SK-MEL-5 (cell line): ENCODE results near the gene SECISBP2L.

GRCh38 chr15:45314435-45314943 is 62.5 kb downstream of the SLC28A2 start:
RAMPAGE:
- cytosol, long total RNA, result no peak
- long total RNA, result no peak
- nucleus, long total RNA, result no peak

DNA sequence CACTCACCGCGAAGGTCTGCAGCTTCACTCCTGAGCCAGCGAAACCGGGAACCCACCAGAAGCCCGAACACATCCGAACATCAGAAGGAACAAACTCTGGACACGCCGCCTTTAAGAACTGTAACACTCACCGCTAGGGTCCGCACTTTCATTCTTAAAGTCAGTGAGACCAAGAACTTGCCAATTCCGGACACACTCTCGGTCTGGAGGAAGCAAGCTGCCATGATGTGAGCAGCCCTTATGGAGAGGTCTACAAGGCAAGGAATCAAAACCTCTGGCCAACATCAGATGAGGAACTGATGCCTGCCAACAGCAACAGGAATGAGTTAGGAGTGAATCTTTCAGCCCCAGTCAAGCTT is 62.9 kb downstream of the SLC28A2 start:
RAMPAGE:
- cytosol, long total RNA, result no peak
- long total RNA, result no peak
- nucleus, long total RNA, result no peak

RAMPAGE:
- cytosol, long total RNA, result no peak
- long total RNA, result no peak
- nucleus, long total RNA, result no peak
Measured at GRCh38 chr15:45377014-45377960, 1.1 kb downstream of the GATM start.

GRCh38 chr15:45548855-45549396 is 26.4 kb upstream of the SLC30A4 start:
RAMPAGE:
- cytosol, long total RNA, result no peak
- long total RNA, result no peak
- nucleus, long total RNA, result no peak

DNA sequence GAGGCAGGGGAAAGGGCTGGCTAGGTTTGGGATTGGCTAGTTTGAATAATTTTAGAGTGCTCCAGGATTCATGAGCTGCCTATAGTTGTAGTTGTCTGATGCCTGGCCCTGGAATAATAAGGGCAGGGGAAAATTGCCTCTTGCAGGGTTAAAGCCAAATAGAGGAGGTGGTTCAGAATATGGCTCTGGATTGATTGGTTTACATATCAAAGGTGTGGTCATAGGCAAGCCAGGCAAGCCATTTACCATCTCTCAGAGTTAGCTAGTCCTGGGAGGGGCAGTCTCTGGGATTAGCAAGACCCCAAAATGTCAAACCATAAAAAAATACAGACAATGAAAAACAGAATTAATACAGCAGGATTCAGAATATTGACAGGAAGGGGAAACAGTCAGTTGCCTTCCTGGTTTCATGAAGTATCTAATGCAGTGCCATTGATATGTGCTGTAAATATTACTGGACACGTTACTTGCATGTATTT is 9.9 kb downstream of the SQOR start:
RAMPAGE:
- cytosol, long total RNA, result no peak
- long total RNA, result no peak
- nucleus, long total RNA, result no peak

DNA sequence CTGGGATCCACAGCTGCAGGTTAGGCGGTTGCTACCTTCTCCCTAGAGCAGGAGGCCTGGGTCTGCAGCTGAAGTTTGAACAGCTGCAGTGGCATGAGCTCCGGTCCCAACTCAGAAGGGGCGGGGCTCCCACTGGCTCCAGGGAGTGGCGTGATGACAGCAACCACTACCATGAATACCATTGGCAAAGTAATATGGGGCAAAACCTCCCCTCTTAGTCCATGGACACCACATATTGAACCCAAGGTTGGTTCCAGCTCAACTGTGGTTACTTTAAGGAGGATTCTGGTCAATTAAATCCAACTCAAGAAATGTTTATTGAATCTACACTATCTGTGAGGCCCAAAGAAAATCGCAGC is 195.0 kb downstream of the SQOR start:
RAMPAGE:
- cytosol, long total RNA, result no peak
- long total RNA, result no peak
- nucleus, long total RNA, result no peak

DNA sequence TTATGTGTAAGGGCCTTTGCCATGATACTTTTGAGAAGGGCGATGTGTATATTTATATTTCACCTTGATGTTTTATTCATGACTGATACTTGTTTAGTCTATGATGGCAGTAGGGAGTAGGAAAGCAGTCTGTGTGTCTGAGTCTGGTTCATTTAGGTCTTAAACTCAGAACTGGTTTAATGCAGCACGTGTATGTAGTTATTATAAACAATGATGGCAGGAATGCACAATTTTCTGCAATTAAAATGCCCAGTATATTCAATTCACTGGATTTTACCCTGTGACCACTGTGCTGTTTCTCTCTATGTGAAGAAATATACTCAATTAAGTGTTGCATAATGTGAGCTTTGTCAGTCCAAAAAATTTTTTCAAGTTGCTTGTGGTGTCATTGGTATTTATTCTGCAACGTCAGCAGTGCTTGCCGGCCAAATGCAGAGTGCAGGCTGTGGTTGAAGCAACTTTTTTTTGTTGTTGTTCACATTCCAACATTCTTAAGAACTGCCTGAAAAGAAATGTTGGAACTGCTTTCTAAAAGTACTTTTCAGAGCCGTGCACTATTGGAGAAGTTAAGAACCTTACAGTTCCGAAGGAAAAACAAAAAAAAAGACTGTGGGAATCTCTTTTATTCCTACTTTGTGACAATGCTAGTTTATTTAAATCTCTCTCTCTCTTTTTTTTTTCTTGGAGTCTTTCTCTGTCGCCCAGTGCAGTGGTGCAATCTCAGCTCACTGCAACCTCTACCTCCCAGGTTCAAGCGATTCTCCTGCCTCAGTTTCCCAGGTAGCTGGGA is 423.5 kb upstream of the SEMA6D start:
RAMPAGE:
- cytosol, long total RNA, result no peak
- long total RNA, result no peak
- nucleus, long total RNA, result no peak

DNA sequence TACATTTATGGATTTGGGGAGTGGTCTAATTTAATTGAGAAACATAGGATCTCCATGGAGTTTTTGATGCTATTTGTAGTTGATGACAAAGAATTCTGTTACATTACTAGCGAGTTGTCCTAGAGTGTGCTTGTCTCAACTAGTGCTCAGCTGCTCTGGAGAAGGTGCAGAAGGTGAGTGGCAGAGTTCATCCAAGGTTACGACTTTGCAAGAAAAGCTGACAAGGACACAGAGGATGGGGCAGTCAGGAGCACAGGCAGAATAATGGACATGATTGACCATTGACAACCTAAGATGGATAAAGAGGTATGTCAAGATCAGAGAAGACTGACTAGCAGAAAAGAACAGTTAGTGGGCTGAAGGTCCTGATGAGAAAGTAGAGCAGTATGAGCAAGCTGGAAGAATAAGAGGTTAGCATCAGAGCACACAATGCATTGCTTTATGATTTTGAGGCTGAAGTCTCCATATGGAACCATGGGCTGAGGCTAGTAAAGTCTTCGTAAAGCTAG is 35.9 kb downstream of the SEMA6D start:
RAMPAGE:
- cytosol, long total RNA, result no peak
- long total RNA, result no peak
- nucleus, long total RNA, result no peak

RAMPAGE:
- cytosol, long total RNA, result no peak
- long total RNA, result no peak
- nucleus, long total RNA, result no peak
Measured at GRCh38 chr15:48415251-48415971, 84.2 kb downstream of the DUT start.

GRCh38 chr15:48434269-48435070 is 103.2 kb downstream of the DUT start:
RAMPAGE:
- cytosol, long total RNA, result no peak
- long total RNA, result no peak
- nucleus, long total RNA, result no peak

GRCh38 chr15:48645205-48645586 is 313 bp downstream of the FBN1 start:
RAMPAGE:
- cytosol, long total RNA, result no peak
- long total RNA, result no peak
- nucleus, long total RNA, result no peak

DNA sequence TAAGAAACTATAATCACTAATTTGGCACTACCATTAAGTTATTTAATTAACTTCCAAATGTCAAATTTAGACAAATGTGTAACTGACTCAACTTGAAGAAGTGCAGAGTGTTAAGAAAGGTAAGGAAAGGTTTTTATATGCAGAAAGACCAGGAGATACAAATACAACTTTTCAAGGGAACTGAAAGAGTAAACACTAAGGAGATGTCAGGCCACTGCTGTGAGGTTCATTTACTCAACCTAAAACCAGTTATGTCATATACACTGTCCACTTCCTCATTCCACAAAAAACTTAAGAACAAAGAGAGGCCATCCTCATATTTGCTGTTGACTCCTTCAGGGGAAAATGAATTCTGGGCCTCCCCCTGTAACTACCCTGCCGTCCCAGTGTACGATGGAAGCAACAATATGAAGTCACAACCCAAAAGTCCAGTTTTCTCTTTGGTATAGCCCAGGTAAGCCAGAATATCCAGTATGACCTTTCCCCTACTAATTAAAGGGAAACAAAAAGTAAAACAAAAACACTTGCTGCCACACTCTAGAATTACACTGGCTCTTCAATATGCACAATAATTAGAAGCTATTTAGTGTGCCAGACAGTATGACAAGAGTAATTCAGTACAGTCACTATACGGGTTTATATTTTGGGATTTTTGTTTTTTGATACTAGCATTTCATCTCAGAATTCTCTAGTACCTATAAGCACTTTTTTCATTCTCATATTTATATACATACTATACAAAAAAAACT is 16.2 kb downstream of the CEP152 start:
RAMPAGE:
- cytosol, long total RNA, result no peak
- long total RNA, result no peak
- nucleus, long total RNA, result no peak

GRCh38 chr15:49045544-49046875 is at the start of gene SECISBP2L:
SECISBP2L (minus strand) TSS chr15:49046446.
RAMPAGE:
- cytosol, long total RNA, result start-site peak on the minus strand at chr15:49046403-49046479, 610 and 684 reads in 2 replicates
- long total RNA, result start-site peak on the minus strand at chr15:49046408-49046477, 570 and 545 reads in 2 replicates
- nucleus, long total RNA, result start-site peak on the minus strand at chr15:49046403-49046478, 246 and 115 reads in 2 replicates

DNA sequence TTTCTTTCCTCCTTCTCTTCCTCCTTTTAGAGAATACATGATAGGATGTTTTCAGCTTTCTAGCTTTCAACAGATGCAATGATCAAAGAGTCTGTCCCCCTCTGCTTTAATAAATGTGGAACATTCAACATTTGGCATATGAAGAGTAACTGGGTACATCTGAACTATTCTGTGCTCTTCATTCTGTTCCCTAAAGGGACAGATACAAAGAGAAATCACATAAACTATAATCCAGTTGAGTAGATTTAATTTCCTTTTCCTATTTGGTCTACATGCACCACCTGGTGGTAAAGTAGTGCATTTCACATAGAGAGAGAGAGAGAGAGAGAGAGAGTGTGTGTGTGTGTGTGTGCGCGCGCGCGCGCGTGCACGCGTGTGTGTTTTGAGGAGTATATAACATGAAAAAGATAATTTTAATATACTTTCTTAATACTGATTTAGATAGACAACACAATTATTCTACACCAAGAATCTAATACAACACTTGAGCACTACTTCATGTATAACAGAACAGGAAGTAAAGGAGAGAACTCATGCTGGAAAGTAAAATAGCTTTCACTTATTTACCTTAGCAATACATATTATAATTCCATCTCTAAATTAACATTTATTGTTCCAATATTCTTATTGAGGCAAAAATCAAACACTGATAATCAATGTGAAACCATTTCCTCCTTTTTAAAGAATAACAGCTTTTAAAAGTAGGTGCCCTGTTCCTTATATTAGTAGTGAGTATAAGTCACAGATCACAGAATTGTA is 1.1 kb upstream of the FGF7 start:
RAMPAGE:
- cytosol, long total RNA, result no peak
- long total RNA, result no peak
- nucleus, long total RNA, result no peak

GRCh38 chr15:49468579-49468970 is 45.5 kb downstream of the FGF7 start:
RAMPAGE:
- cytosol, long total RNA, result no peak
- long total RNA, result no peak
- nucleus, long total RNA, result no peak

GRCh38 chr15:49916950-49917719 is 201.9 kb downstream of the ATP8B4 start:
RAMPAGE:
- cytosol, long total RNA, result no peak
- long total RNA, result no peak
- nucleus, long total RNA, result no peak

RAMPAGE:
- cytosol, long total RNA, result no peak
- long total RNA, result no peak
- nucleus, long total RNA, result no peak
Measured at GRCh38 chr15:50112727-50113571, 6.1 kb downstream of the ATP8B4 start.

GRCh38 chr15:50341731-50342159 is 13.3 kb downstream of the GABPB1 start:
RAMPAGE:
- cytosol, long total RNA, result no peak
- long total RNA, result no peak
- nucleus, long total RNA, result no peak

DNA sequence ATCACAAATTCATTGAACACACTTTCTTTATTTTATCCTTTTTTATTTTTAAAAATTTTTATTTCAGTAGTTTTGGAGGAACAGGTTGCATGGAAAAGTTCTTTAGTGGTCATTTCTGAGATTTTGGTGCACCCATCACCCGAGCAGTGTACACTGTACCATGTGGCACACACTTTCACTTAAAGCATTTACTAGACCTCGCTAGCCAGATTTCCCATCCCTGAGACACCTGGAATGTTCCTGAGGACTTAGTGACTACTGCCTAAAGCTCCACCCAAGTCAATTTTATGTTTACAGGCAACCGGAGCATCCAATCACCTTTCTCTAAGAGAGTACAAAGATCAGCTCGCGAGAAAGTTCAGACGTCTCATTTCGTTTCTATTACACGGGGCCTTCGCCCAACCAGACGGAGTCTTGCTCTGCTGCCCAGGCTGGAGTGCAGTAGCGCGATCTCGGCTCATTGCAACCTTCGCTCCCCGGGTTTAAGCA is 937 bp upstream of the USP8 start:
RAMPAGE:
- cytosol, long total RNA, result no peak
- long total RNA, result no peak
- nucleus, long total RNA, result no peak

DNA sequence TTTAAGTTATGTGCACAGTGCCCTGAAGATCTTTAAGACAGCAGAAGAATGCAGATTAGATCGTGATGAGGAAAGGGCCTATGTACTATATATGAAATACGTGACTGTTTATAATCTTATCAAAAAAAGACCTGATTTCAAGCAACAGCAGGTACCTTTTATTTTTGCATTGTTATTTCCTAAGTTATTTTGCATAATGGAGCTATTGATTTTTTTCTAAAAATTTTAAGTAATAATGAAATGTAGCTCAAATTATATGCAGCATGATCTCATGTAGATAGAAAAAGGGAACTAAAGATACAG is 17.1 kb downstream of the USP8 start:
RAMPAGE:
- cytosol, long total RNA, result no peak
- long total RNA, result no peak
- nucleus, long total RNA, result no peak